SP-49 (cell line): ENCODE results near the gene AMER1.

- PRO-cap = no peak
These were observed 920 bp downstream of the MAGEH1 start for GRCh38 chrX:55452393-55453701.

GRCh38 chrX:55908600-55909648, 191.4 kb downstream of the RRAGB start:
- PRO-cap = no peak

DNA sequence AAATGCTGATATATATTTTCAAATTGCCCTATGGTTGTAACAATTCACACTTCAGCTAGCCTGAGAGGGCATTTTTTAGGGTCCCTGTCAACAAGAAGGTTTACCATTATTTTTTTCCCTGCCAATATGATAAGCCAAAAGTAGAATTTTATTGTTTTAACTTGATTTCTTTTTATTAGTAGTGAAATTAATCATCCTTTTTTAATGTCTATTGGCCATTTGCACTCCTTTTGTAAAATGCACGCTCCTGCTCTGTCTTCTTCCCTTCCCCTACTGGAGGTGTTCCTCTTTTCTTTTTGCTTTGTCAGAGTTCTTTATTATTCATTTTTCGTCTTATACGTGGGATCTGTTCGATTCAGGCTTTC, 531 bp upstream of the UBQLN2 start:
- PRO-cap = unidirectional peak, minus-strand start at position 275 of the sequence

- PRO-cap = no peak
These were observed 1.1 kb downstream of the ZXDB start for GRCh38 chrX:57592971-57593292.

DNA sequence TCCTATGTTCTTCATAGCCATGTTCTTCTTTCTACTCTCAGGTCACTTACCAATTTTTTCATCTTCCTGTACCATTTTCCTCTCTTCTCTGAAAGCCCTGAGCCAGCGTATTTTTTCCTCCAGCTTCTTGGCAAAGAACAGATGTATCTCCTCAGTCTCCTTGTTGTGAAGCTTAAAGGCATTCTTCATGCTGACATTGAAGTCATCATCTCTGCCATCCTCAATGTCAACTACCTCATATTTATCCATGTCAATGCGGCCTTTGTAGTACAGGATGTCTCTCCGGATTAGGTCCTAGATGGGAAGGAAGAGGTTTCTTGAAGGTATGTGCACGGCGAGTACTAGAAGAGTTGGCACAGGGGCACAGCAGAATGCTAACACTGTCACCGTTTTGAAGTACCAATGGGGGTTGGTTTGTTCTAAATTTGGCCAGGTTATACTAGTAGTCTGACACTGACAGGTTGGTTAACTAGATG, 129.5 kb downstream of the ARHGEF9 start:
- PRO-cap = no peak

- PRO-cap = no peak
These were observed 27.2 kb downstream of the ARHGEF9 start for GRCh38 chrX:63757838-63758277.

- PRO-cap = no peak
These were observed 150.5 kb downstream of the AMER1 start for GRCh38 chrX:64055112-64055385.

- PRO-cap = bidirectional peak, plus-strand start at chrX:64205905, minus-strand start at chrX:64205708
These were observed at the start of gene AMER1 for GRCh38 chrX:64205118-64205815. TSS of gene AMER1 (minus strand) at chrX:64205708.

GRCh38 chrX:64370141-64370504, 25.1 kb downstream of the MTMR8 start:
- PRO-cap = no peak

- PRO-cap = no peak
These were observed 47.6 kb downstream of the ZC4H2 start for GRCh38 chrX:64928615-64929097.

GRCh38 chrX:65232465-65232976, 197.9 kb downstream of the ZC3H12B start:
- PRO-cap = no peak

DNA sequence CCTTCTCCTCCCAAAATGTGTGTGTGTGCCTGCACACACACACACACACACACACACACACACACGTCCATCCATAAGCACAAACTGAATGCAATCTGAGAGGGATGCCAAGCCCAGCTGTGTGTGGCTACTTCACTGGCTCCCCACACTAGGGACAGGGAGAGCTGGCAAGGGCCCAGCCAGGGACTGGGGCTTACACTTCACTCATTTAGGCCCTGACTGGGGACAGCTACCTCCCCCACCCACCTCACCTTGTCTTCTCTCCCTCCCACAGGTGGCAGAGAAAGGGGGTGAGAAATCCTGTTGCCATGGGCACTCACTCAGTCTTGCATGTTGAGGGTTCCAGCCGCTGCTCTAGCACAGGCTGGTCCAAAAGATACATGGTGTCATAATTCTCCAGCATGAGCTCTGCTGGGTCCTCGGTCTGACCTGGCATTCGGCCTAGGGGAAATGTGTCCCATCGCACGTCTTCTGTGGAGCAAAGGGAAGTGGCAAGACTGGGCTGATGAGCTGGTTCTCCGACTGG, 20.0 kb downstream of the LAS1L start:
- PRO-cap = no peak

DNA sequence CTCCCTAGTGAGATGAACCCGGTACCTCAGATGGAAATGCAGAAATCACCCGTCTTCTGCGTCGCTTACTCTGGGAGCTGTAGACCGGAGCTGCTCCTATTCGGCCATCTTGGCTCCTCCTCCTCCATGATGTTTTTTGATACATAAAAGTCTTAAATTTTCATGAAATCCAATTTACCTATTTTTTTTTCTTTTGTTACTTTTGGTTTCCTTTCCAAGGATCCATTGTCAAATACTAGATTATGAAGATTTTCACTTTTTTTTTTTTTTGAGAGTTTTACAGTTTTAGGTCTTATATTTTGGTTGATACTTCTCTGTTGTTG, 46.9 kb upstream of the MSN start:
- PRO-cap = no peak

- PRO-cap = no peak
These were observed 2.4 kb downstream of the MSN start for GRCh38 chrX:65669770-65670254.

DNA sequence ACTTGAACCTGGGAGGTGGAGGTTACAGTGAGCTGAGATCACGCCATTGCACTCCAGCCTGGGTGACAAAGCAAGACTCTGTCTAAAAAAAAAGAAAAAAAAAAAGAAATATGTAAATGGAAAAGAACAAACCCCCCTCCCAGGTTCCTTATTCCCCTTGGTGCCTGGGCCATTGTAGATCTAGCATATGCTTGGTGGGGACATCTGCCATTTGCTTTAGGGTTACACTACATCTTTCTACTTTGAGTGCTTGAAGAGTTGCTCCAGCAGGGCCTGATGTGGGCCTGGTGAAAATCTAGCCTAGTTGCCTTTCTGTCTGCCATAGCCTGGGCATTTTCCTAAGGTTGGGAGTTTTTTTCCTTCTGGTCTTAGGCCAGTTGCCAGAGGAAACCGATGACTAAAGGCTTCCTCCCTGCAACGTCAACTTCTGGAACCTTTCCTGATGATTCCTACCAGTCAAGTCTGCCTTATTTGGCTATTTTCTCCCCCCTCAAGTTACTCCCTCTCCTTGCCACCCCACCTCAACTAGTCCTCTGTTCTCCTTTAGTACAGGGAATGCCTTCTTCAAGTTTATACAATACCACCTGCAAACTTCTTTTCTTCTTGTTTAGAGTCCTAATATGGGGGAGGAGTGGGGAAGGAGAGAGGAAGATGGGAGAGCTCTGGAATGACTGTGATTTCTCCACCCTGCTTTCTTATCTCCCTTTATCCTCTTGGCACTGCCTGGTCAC, 10.4 kb downstream of the MSN start:
- PRO-cap = no peak

DNA sequence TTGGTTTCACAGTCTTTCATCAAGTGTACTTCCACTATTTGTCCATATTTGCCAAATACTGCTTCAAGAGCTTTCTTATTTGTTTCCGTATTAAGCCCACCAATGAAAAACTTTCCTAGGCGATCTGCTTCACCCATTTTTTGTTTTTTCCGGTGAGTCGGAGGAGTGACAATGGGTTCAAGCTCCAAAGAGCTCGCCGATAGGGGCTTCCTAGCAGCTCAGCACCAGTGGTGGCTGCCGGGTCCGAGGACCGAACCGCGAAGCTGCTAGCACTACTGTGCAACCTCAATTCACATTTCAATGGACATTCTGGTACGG, 82.9 kb downstream of the VSIG4 start:
- PRO-cap = no peak

DNA sequence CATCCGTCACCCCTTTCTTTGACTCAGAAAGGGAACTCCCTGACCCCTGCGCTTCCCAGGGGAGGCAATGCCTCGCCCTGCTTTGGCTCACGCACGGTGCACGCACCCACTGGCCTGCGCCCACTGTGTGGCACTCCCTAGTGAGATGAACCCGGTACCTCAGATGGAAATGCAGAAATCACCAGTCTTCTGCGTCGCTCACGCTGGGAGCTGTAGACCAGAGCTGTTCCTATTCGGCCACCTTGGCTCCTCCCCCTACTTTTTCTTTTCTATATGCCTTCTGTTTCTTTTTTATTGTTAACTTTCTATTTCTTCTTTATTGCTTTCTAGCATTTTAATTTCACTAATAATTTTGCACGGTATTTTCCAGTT, 291.7 kb upstream of the EDA2R start:
- PRO-cap = no peak

- PRO-cap = no peak
These were observed 150.8 kb downstream of the AR start for GRCh38 chrX:67694684-67694982.

DNA sequence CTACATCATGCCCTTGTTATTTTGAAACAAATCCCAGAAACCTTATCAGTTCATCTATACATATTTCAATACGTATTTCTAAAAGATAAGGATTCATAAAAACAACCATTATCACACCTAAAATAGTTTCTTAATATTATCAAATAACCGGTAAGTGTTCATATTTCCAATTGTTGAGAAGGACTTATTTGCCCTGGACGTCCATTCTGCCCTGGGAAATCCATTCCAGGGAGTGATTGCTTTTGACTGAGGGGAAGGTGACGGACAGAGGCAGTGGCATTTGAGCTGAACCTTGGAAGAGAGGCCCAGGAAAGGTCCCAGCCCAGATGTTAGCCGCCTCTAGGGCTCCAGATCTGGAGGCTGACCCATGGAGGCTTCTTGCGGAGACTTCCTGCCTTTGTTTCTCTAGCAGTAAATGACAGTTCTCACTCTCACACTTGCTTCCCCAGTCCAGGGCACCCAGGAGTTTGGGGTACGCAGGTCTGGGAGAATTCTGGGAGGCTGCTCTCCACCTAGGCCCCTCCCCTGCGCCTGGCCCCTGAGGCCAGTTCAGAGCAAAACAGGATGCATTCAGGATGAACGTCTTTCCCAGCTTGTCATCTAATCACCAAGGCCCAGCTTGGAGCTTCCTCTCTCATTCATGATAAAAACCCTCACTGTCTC, 49.7 kb downstream of the STARD8 start:
- PRO-cap = no peak

GRCh38 chrX:68719489-68719881, 72.0 kb downstream of the STARD8 start:
- PRO-cap = no peak